ENCODE measurements around a stretch of chr20.

DNA sequence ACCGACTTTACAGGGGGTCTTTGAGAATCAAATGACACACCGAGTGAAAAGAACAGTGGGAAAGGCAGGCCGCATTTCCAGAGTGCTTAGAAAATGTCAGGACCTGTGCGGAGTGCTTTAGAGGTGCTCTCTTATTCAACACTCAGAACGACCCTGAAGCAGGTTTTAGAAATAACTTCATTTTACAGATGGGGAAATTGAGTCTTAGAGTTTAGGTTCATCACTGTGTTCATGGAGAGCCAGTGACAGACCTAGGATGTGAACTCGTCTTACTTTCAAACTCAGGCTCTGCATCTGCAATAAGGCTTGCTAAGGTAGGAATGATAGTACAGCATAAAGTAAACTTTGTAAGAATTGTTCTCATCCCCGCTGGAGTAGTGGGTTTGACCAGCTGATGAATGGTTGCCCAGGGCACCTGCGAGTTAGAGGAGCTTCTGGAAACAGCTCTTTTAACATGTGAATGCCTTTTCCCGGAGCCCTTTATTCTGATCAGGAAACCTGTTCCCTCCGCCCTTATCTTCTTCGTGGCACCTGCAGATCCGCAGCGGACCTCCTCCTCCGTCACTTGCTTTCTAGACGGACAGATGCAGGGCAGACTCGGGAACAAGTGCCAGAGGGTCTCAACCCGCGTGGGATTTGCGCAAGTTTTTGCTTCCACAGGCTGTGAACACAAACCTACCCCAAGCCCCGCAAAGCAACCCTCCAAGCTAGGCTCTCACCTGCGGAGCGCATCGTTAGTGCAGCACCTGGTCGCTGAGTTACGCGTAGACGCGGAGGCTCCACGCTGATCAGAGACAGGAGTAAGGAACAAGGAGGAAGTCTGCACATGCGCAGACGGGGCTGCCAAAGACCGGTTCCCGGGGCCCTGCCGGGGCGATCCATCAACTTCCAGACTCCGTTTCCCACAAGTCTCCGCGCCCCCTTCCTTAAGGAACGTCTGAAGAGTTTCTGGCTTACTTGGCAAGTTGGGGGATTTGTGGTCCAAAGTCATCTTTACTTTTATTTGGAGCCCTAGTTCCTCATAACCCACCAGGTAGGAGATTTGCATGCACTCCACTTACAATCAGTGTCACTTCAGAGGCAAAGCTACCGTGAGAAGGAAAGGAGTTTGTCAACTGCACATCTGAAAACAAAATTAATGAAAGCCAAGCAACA, 52.5 kb upstream of the ELMO2 start:
- PRO-cap, 3 experiments: peak in 1 of 3 experiments; most common minus-strand start position 772 of the sequence (in 1)
- RAMPAGE, long total RNA: no peak

DNA sequence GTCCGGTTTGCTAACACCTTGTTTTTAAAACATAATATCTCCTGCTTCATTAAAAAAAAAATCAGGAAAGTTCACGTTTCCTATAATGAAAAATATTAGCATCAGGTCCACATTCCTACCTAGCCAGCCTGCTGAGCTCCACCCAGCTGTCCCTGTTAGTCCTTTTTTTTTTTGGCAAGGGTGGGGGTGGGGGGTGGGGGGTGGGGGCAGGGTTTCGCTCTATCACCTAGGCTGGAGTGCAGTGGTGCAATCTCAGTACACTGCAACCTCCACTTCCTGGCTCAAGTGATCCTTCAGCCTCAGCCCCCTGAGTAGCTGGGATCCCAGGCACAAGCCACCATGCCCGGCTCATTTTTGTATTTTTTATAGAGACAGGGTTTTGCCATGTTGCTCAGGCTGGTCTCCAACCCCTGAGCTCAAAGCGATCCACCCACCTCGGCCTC, 7.5 kb upstream of the SLC2A10 start:
- PRO-cap, 3 experiments: no peak in any of the 3 experiments
- RAMPAGE, long total RNA: no peak

DNA sequence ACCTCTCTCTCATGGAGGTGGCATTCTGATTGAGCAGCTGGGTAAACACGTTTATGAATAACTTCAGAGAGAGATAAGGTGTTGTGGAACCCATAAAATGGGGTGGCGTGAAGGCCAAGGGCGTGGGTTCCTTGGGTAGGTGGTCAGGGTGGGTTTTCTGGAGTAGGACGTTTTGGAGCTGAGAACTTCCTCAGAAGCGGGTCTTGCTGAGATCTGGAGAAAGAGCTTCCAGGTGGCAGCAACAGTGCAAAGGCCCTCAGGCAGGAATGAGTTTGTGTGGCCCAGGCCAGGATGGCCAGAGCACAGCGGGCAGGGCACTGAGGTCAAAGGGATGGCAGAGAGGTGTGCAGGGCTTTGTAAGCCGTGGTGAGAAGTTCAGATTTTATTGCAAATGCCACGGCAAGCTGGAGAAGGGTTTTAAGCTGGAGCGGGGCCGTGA, 993 bp downstream of the SLC2A10 start:
- PRO-cap, 3 experiments: no peak in any of the 3 experiments
- RAMPAGE, long total RNA: no peak

- PRO-cap, 3 experiments: no peak in any of the 3 experiments
- RAMPAGE, long total RNA: no peak
Measured at GRCh38 chr20:46739449-46739825, 30.0 kb downstream of the SLC2A10 start.

GRCh38 chr20:47196186-47196871, 160.2 kb downstream of the ZMYND8 start:
- PRO-cap, 3 experiments: no peak in any of the 3 experiments
- RAMPAGE, long total RNA: no peak

DNA sequence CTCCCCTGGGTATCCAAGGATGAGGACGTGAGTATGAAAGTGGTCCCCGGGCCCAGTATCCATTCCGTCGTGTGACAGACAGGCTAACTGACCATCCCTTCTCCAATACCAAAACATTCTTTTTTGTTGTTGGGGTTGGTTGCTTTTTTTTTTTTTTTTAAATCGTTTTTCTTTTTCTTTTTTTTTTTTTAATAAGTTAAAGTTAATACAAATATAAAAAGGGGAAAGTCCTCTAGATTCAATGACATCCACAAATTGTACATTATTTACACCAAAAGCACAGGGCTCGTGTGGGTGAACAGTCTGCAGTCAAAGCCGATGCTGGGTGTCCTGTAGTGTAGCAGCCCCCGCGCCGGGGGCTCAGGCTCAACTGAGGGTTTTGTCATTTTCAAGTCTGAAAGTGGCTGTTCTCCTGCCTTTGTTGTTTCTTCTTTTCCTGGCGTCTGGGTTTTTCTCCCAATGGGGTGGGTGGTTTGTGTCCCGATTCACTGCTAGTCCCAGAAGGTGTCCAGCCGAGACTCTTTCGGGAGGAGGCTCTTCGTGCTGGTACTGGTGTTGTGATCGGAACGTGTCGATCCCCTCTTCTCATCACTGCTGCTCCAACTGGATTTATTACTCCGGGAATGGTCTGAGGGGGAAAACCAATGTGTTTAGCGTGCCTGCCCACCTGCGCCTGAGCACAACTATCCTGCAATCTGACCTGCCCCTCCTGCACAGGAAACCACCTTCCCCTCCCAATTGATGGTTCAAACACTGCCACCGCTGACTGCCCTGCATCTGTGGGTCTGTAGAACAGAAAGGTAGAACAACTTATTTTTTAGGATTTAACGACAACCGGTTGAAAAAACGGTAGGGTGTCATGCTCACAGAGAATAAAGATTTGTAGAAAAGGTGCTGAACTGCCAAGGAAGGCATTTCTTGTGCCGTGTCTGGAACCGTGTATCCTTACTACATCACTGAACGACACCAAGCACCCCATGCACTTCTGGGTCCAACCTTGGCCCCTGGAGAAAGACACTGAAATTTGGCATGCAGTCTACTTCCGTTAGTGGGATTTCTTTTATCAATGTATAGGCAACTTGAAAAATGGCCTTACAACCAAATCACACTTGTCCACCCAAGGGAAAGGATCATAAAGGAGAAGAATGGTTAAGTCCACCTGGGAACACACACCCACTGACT, 145.8 kb downstream of the ZMYND8 start:
- PRO-cap, 3 experiments: no peak in any of the 3 experiments
- RAMPAGE, long total RNA: no peak

DNA sequence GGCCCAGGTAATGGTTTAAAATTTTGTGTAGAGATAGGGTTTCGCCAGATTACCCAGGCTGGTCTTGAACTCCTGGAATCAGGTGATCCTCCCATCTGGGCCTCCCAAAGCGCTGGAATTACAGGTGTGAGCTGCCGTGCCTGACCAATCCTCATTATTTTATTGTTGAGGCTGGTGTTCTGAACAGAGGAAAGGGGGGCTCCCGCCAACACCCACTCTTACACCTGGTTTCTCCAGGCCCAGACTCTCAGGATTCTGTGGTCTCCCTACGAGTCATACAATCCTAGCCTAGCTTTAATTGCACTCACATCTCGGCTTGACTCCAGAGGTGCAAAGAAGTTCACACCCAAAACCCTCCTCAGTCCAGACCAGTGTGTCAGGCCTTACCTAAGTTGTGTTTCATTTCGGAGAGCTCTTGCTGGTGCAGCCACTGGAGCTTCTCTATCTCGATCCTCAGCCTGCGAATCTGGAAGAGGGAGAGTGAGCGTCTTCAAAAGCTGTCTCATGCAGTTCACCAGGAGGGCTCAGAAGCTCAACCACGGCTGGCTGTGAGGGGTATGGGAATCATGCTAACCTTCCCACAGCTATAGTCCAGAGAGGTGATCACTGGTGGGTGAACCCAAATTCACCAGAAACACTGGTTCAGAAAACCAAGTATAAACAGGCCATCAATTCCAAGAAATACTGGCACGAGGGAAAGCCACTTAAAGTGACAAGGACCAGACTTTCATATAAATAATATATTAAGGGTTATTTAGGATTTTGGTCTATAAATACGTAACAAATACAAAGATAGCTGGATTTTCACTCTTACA, 129.5 kb downstream of the ZMYND8 start:
- PRO-cap, 3 experiments: no peak in any of the 3 experiments
- RAMPAGE, long total RNA: no peak

DNA sequence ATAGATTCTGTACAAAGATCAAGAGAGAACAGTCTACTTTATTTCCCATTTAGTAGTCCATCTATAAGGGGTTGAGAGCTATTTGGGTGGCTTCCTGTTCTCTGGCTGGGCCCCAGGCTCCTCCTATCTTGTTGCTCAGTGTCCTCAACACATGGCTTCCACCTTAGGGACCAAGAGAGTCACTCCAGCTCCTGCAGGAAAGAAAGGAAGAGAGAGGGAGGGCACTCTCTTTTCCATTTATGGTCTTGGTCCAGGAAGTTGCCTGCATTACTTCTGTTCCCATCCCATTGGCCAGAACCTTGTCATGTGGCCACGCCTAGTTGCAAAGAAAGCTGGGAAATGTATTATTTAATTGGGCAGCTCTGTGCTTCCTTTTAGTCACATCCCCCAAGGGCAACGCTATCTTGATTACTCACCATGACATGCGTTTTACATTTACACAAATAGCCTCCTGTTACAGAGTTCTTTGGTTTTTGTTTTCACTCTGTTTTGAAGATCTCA, 35.5 kb upstream of the ZMYND8 start:
- PRO-cap, 3 experiments: no peak in any of the 3 experiments
- RAMPAGE, long total RNA: no peak

GRCh38 chr20:47521246-47521729, 19.6 kb downstream of the NCOA3 start:
- PRO-cap, 3 experiments: no peak in any of the 3 experiments
- RAMPAGE, long total RNA: no peak

GRCh38 chr20:47683090-47683347, 102.3 kb downstream of the SULF2 start:
- PRO-cap, 3 experiments: no peak in any of the 3 experiments
- RAMPAGE, long total RNA: no peak

GRCh38 chr20:47708757-47709484, 76.4 kb downstream of the SULF2 start:
- PRO-cap, 3 experiments: no peak in any of the 3 experiments
- RAMPAGE, long total RNA: no peak

DNA sequence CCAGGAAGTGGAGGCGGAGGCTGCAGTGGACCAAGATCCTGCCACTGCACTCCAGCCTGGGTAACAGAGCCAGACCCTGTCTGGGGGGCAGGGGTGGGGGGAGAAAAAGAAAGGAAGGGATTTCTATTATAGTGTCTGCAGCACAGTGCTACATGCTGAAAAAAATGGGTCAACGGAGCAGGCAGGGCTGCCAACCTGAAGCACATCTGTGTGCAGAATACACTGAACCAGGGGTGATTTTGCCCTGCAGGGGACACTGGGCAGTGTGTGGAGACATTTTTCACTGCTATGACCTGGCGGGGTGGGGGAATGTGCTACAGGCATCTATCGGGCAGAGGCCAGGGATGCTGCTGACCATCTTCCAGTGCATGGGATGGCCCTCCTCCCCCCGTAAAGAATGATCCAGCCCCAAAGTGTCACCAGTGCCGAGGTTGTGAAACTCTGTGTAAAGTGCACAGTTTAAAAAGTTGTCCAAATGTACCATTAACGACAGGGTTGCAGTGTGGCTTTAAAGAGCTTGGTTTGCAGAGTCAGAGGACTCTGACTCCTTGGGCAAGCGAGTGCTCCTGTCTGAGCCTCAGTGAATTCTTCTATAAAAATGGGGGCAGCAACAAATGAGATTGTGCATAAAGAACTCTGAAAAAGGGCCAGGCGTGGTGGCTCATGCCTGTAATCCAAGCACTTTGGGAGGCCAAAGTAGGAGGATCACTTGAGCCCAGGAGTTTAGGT, 72.2 kb downstream of the SULF2 start:
- PRO-cap, 3 experiments: no peak in any of the 3 experiments
- RAMPAGE, long total RNA: no peak

DNA sequence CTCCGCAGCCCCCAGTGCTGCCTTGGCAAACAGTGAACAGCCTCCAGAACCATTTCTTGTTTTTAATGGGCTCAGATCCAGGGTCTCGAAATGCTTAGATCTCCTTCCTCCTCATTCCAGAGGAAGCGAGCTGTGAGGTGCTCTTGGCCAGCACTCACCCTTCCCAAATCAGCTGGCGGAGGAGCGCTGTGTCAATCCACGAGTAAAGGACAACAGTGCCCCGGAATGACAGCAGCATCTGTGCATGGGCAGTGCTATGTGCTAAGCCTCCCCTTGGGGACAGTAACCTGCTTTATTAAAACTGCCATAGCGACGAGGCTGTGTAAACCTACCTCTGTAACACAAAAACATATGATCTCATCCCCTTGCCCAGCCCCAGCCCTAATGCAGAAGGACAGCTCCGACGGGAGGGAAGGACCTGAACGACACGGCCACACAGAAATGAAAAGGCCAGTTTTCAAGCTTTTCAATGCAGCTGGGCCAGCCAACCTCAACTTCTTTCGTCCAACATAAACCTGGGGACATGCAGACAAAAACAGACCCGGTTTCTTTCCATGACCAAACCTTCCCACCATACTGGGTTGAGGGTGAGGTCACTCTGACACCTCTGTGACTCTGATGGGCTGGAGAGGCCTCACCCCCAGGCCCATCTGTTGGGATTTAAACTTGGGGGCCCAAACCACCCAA, 43.3 kb downstream of the SULF2 start:
- PRO-cap, 3 experiments: no peak in any of the 3 experiments
- RAMPAGE, long total RNA: no peak

GRCh38 chr20:47844170-47844865, 59.0 kb upstream of the SULF2 start:
- PRO-cap, 3 experiments: no peak in any of the 3 experiments
- RAMPAGE, long total RNA: no peak

DNA sequence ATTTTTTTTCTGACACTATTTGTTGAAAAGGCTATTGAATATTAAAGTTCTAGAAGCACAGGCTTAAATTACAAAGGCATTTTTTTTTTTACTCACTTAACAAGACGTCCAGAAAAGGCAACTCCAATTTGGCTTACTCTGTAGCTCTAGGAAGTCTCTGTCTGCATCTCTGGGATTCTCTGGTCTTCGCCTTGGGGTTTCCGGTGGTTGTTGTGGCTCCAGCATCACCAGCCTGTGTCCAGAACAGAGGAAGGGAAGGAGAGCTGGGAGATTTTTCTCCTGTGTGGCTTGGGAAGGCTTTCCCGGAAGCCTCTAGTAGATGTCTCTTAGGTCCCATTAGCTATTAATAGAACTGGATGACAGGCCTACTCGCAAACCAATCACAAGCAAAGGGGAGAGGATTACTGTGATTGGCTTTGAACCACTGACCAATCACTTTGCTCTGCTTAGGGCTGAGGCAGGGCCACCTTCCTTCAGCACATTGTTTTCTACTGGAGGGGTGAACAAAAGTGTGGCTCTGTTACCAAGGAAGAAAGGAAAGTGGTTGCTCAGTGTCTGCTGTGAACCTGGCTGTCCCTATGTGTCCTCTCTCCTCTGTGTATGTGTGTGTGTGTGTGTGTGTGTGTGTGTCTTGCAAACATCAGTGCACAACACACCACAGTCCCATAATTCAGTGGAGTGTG, 203.4 kb upstream of the SULF2 start:
- PRO-cap, 3 experiments: no peak in any of the 3 experiments
- RAMPAGE, long total RNA: no peak

GRCh38 chr20:48026996-48027506, 241.8 kb upstream of the SULF2 start:
- PRO-cap, 3 experiments: no peak in any of the 3 experiments
- RAMPAGE, long total RNA: no peak

DNA sequence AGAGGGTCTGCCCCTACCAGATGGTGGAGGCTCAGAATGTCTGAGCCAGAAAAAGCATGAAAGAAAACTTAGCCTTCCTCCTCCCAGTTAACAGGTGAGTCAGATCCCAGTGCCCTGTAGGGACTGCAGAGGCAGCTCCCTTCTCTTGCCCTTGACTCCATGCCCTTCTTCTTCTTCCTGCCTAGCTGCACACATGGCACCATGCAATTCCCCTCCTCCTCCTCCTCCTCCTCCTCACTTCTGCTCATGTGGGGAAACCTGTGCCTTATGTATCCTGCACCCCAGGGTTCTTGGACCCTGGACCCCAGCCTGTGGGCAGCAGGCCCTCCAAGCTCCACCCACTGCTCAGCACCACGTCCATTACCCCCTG, 410.1 kb upstream of the SULF2 start:
- PRO-cap, 3 experiments: no peak in any of the 3 experiments
- RAMPAGE, long total RNA: no peak

DNA sequence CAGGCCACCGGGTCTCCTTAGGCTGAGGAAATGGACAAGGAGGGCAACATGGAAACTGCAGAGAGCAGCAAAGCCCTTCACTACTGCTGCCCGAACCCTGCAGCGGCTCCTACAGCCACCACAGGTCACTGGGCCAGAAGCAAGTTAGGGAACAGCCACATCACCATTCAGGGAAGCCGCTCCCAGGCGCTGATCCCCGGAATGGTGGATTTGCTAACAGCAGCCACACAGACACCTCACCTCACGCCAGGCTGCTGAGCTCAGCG, 453.9 kb downstream of the PREX1 start:
- PRO-cap, 3 experiments: no peak in any of the 3 experiments
- RAMPAGE, long total RNA: no peak

DNA sequence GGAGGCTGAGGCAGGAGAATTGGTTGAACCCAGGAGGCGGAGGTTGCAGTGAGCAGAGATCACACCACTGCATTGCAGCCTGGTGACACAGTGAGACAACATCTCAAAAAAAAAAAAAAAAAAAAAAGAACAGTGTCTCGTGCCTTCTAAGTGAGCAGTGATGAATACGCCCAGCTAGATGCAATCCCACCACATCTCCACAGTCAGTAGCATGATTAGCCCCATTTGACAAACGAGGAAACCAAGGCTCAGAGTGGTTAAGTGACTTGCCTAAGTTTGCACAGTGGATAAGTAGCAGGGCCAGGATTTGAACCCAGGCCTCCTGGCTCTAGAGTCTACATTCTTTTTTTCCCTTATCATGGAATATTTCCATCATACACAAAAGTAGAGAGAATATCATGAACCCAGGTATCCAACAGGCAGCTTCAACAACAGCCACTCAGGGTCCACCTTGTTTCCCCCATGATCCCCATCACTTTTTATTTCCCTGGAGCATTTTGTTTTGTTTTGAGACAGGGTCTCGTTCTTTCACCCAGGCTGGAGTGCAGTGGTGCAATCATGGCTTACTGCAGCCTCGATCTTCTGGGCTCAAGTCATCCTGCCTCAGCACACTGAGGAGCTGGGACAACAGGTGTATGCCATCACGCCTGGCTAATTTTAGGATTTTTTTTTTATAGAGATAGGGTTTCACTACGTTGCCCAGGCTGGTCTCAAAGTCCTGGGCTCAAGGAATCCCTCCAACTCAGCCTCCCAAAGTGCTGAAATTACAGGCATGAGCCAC, 180.2 kb downstream of the PREX1 start:
- PRO-cap, 3 experiments: no peak in any of the 3 experiments
- RAMPAGE, long total RNA: no peak

GRCh38 chr20:48686918-48687587, 140.7 kb downstream of the PREX1 start:
- PRO-cap, 3 experiments: no peak in any of the 3 experiments
- RAMPAGE, long total RNA: no peak